Measurements from ENCODE around the gene CDKN2AIP.

DNA sequence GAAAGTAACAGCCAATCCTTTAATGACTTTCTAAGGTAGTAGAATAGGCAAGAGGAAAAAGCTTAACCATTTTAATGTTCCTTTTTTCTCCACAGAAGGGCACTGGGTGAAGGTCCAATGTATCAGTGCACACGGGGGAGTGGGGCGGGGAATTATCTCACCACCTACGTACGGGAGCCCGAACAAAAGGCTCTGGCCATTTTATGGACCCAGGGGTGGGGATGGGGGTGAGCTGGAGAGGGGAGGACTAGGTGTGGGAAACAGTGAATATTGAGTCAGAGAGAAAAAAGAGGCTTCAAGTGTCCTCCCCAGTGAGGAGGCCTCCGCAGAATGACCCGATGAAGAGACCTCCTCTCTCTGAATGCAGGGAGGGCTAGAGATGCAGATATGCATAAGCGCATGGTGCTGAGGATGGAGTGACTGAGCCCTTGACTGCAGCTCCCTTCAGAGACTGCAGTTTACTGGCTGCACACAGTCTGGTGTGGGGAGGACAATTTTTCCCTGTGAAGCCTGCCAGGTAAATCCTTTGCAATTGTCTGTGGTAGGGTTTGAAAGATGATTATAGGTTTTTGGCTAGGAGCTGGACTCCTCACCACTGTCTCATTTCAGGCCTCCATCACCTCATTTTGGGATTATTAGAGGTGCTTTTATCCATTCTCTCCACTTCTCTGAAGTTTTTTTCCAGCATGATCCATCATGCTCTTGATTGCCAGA lies 61.0 kb downstream of the SPCS3 start:
- RRBS = no CpG with 5 or more reads among the region's 8 CpGs

GRCh38 chr4:177442650-177443089 lies 433 bp upstream of the AGA start:
- RRBS = no CpG with 5 or more reads among the region's 9 CpGs

DNA sequence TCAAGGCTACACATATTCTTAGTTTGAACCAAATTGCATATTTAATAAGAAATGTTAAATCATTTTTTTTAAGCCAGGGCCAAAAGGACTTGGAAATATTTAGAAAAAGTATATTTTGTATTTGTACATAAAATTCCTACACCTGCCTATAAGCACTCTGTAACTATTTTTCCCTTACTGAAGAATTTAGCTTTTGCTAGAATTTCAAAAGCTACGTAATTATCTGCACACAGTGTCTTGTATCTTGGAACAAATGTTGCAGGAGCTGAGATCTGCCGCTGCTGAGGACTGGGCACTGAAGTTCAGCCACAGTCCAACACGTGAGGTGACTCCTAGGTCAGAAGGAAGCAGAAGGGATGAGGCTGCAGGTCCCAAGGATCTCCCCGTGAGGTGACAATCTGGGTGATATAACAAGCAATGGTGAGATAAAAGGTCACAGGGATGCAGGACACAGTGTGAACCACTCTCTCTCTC lies 1416.2 kb upstream of the TENM3 start:
- RRBS = no CpG with 5 or more reads among the region's 4 CpGs

GRCh38 chr4:182534099-182534505 lies 290.9 kb downstream of the TENM3 start:
- RRBS = no CpG with 5 or more reads among the region's 2 CpGs

- RRBS = no CpG with 5 or more reads among the region's 10 CpGs
These were observed 108.0 kb downstream of the DCTD start for GRCh38 chr4:182809157-182809591.

GRCh38 chr4:182890742-182891697 lies 26.2 kb downstream of the DCTD start:
- RRBS = no CpG with 5 or more reads among the region's 10 CpGs

DNA sequence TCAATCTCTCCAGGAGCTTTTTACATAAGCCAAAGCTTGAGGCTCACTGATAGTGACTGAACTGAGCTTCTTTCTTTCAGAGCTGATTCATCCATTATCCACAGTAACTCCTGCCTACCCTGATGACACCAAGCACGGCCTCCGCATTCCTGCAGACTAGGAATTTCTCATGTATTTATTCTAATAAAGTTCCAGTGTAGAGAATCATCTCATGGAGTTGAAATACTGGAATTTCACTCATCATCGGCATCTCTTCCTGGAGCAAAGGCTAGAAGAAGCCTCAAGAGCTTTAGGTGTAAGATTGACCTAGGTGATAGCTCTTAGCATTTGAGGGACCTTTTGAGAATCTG lies 12.1 kb upstream of the DCTD start:
- RRBS = no CpG with 5 or more reads among the region's 3 CpGs

GRCh38 chr4:183409950-183410412 lies 34.5 kb upstream of the CDKN2AIP start:
- RRBS = no CpG with 5 or more reads among the region's 13 CpGs

DNA sequence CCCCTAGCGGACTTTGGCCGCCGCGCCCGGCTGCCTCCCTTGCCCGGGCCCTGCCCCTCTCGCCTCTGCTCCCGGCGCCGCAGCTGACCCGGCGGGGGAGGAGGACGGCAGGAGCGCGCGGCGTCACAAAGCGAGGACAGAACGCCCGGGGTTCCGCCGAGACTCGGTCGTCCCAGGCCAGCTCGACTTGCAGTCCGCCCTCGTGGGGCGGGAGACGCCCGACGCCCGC lies 277 bp upstream of the CDKN2AIP start:
- RRBS = 1% methylated on average over 24 of the region's 32 CpGs

DNA sequence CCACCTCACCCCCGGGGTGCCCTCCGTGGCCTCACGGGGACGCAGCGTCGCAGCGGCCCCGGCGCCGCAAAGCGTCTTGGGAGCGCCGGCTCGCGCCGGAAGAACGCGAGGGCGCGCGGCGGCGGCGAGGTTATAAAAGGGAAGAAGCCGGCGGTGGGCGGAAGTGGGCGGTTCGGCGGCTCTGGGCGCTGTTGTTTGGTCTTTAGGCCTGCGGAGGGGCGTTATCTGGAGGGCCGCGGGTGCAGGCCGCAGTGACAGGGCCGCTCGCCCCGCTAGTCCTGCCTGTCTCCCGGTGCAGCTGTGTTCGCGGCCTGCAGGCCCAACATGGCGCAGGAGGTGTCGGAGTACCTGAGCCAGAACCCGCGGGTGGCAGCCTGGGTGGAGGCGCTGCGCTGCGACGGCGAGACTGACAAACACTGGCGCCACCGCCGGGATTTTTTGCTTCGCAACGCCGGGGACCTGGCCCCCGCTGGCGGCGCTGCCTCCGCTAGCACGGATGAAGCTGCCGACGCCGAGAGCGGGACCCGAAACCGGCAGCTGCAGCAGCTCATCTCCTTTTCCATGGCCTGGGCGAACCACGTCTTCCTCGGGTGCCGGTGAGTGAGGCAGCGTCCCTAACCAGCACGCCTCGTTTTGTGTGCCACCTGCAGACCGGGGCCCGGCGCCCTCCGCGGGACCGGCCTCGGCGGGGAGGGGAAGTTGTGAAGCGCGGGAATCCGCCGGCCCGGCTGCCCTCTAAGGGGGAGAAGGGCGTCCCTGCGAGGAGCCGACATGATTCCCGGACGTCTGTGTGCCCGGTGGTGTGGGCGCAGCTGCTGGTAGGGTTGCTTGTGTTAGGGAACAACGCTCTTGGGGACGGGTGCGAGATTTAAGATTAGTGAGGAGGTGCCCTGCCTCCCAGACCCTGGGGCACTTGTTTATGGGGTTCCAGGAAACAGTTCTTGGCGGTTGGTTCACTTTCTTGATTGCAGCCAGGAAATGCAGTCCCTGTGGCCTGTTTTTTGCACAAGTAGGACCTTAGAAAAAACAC lies at the start of gene CDKN2AIP:
Gene CDKN2AIP, plus strand, starts transcription at position 163 of the 1,030 bp plus-strand sequence.
- RRBS = 1% methylated on average over 47 of the region's 99 CpGs

- RRBS = no CpG with 5 or more reads among the region's 10 CpGs
These were observed 61.1 kb downstream of the STOX2 start for GRCh38 chr4:183966058-183966731.

DNA sequence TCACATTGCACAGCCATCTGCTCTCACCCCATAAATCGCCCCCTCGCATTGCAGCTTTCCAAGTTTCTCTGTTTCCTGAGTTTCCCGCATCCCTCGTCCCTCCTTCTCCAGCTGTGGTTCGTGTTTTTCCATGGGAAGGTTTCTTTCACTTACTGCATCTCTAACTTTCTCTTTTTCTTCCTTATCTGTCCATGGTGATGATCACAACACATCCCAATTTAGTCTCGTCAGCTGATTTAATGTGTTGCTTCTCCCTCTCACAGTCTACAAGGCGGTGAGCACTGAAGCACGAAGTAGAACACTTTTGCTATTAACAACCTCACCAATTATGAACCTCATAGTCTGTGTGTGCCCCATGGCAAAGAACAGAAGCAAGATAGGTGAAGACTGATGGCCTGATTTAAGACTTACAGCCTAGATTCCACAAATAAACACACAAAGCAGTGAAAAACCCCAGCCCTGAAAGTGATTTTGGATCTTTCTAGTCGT lies 118.0 kb downstream of the ENPP6 start:
- RRBS = no CpG with 5 or more reads among the region's 9 CpGs

DNA sequence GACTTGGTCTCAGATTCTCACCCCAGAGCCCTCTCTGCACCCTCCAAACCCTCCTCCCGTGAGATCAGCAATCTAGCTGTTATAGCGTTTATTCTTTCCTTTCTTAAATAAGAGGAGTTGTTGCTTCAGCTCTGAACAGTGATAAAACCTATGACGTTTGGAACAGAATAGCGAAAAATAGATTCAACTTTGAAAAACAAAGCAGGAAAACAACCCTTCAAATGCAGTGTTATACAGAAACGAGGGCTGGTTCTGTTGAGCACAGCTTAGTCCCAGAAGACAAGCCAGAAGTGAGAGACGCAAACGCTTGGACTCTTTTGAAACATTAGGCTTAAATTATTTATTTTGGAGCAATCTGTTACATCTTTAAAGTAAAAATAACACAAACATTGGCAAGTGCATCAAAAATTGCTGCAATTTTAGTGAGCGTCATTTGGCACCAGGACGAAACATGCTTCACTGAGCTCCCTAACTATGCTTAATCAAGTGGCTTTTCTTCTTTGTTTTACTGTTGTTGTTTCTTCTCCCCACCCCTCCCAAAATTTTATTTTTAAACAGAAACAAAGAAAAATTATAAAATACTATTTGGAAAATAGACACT lies 63.5 kb downstream of the ENPP6 start:
- RRBS = no CpG with 5 or more reads among the region's 9 CpGs

- RRBS = no CpG with 5 or more reads among the region's 4 CpGs
These were observed 28.4 kb upstream of the ENPP6 start for GRCh38 chr4:184246017-184246537.

DNA sequence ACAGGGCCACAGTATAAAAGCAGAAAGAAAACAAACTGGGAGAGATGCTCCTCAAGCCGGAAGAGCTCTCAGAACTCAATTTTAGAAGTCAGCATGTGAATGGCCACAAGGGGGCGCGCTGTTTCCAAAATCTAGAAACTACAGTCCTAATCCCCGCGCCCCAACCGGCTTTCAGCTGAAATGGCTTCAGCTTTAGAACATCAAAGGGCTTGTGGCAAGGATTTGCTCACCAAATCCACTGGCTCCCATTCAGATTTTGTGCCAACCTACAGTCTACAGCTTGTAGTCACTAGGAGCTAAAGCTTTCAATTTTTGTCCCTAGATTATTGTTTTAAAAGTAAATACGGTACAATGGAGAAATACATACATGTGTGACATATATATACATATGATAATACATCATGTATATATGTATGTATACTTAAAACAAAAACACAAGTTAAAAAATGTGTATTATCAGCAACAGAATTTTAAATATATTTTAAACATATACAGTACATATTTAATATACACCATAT lies 46.6 kb upstream of the ENPP6 start:
- RRBS = 3% methylated on average over 4 of the region's 7 CpGs

DNA sequence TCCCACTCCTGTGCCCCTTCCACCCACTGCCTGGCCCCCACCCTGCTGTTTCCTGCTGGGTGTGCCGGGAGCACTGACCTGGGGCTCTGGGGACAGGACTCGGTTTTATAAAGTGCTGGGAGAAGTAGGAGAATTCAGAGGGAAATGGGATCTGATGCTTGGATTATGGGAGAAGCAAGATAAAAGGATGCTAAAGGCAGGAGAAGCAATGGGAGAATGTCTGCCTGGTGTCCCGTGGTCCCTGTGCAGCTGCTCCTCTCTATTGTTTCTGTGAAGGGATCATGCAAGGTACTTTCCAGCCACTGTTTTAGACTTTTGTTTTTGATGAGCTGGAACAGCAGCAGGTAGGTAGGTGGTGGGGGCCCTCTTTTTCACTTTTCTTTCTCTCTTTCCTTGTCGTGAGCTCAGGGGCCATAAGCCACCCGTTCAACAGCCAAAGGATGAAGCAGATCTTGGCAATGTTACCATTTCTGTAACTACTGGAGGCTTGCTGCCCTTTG lies 63.6 kb upstream of the ENPP6 start:
- RRBS = no CpG with 5 or more reads among the region's 5 CpGs

DNA sequence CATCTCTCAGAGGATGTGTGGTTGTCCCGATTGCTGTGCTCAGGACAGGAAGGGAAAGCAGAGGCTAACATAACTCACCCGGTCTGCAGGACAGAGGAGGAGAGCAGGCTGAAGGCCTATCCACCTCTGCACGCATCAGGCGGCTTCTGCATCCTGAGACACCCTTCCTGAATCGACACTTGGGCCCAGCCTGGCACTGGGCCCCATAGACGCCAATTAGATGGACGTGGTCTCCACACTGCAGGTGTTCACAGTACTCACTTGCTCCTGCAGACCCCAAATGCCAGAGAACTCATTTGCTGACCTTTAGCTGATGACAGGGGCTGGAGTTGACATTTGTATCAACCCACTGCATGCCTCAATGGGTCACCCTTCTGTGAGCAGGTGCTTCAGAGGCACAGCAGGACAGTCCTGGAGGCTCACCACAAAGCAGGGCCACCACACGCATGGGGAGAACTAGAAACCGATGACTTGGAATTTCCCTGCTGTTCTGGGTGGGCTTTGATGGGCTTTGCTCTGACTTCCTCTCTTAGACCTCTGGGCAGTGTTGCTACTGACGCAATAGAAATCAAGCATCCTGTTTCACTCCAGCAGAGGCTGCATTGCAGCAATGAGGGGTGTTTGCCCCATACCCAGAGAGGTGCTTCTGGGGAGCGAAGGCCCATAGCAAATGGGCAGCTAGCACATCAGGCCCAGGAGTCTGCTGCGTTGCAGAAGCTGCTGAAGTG lies 96.4 kb upstream of the ENPP6 start:
- RRBS = no CpG with 5 or more reads among the region's 12 CpGs

- RRBS = no CpG with 5 or more reads among the region's 16 CpGs
These were observed 112.3 kb upstream of the ENPP6 start for GRCh38 chr4:184329672-184330726.

- RRBS = no CpG with 5 or more reads among the region's 12 CpGs
These were observed 127.6 kb upstream of the ENPP6 start for GRCh38 chr4:184344920-184346051.

DNA sequence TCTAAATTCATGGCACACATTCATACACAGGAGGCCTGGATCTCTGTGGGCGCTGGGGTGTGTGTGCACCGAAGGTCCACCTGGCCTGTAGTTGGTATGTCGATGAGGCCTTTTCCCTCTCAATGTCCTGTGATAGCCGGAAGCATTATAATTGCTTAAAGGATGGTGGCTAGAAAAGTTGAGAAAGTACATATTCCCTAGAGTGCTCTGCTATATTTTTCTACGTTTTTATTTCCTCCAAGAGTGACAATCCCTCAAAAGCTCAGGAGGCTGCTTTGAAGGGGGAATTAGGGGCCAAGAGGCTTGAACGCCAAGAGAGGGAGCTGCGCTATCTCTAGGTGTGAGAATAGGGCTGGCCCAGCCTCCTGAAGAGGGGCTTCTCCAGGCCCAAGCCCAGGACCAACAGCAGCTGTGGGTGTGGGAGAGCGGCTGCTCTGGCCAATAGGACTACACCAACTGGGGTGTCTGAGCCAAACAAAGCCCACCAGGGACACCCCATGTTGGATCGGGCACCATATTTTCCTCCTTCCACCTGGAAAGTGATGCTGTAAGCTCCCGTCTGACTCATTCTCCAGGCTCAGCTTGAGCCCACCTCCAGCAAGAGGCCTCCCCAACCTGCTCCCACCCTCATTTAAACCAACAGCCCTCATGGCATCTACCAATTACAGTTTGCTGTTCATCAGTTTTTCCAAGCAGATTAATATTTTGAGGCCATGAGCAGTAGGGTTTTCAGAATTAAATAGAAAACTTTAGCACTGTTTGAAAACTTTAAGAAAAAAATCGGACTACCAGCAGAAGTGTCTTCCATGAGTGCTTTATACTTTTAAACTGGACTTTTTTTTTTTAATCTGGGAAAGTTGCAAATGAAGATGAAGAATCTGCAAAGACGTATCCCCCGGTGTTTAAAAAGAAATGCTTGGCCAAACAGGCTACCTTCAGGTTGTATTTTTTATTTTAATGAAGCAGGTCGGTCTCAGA lies 123.9 kb downstream of the IRF2 start:
- RRBS = no CpG with 5 or more reads among the region's 14 CpGs

Data from non-pigmented ciliary epithelial cell (primary cell).